ENCODE measurements around the gene SYT1.

DNA sequence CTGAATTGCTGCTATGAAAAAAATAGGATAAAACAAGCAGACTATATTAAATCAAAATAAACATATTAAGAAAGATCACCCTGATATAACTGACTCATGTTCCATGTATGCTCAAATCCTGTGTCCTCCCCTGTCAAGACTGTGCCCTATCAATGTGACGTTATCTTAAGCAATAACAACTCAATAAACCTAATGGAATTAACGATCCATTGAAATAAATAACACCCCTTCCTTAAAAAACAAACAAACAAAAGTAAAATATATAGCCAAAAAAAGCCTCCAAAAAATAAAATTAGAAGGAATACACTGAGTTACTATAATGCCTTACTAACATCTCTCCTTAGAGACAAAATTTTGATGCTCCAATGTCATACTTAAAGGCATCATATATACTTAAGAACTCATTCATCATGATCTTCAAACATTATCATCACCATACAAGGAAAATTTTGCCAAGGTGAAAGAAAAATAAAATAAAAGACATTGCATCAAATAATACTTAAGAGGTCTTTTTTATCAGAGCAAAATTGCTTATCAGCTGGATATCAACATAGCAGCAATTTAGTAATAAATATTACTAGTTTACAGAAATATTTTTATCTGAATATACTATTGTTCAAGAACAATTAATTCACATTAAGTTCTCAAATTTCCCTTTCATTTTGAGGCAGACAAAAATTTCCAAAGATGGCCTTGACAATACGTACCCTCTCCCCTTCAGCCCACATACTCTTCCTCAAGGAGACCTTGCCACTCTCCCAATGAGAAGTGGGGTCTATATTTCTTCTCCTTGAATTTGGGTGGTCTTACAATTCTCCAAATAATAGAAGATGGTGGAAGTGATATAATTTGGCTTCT is 25.6 kb upstream of the BBS10 start:
- PRO-cap, 2 experiments: no peak in any of the 2 experiments

GRCh38 chr12:76487293-76487805 is 72.2 kb downstream of the OSBPL8 start:
- PRO-cap, 2 experiments: no peak in any of the 2 experiments

- PRO-cap, 2 experiments: no peak in any of the 2 experiments
Measured at GRCh38 chr12:76523485-76523847, 36.1 kb downstream of the OSBPL8 start.

GRCh38 chr12:76558486-76559612 is 722 bp downstream of the OSBPL8 start:
- PRO-cap, 2 experiments: peak in 1 of 2 experiments; most common plus-strand start chr12:76558983 (in 1); most common minus-strand start chr12:76558981 (in 1)

- PRO-cap, 2 experiments: no peak in any of the 2 experiments
Measured at GRCh38 chr12:76739040-76739737, 24.7 kb upstream of the ZDHHC17 start.

GRCh38 chr12:76764332-76765376 is 739 bp downstream of the ZDHHC17 start:
- PRO-cap, 2 experiments: peak in 1 of 2 experiments; most common plus-strand start chr12:76764579 (in 1); most common minus-strand start chr12:76764490 (in 1)

DNA sequence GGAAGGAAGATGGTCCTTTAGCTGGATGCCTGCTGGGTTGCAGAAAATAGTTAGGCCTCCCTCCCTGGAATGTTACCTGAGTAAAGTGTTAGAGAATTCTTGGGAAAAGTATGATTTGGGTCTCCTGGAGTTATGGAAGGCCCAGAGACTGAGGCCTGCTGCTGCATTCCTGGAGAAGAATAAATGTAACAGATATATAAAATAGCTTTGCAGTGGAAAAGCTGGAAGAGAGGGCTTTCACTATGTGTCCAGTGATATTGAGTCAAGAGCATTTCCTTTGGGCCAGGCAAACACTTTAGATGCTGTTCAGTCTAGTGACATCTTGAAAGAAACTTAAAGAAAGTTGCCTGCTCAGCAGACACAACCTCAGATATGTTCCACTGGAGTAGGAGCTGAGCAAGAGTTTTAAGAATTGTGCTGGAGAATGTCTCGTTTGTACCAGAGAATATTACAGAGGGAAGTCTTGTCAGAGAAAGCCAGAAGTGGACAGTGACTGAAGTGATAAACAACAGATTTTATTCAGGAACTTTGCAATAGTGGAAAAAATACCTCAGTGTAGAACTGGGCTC is 18.4 kb downstream of the ZDHHC17 start:
- PRO-cap, 2 experiments: no peak in any of the 2 experiments

GRCh38 chr12:76787034-76787334 is 23.1 kb downstream of the ZDHHC17 start:
- PRO-cap, 2 experiments: no peak in any of the 2 experiments

GRCh38 chr12:77122255-77122817 is 57.0 kb upstream of the E2F7 start:
- PRO-cap, 2 experiments: no peak in any of the 2 experiments

- PRO-cap, 2 experiments: peak in 1 of 2 experiments; most common minus-strand start chr12:78088783 (in 1)
Measured at GRCh38 chr12:78088363-78089219, 257.9 kb downstream of the NAV3 start.

GRCh38 chr12:78863421-78864124 is 1.0 kb upstream of the SYT1 start:
- PRO-cap, 2 experiments: no peak in any of the 2 experiments

DNA sequence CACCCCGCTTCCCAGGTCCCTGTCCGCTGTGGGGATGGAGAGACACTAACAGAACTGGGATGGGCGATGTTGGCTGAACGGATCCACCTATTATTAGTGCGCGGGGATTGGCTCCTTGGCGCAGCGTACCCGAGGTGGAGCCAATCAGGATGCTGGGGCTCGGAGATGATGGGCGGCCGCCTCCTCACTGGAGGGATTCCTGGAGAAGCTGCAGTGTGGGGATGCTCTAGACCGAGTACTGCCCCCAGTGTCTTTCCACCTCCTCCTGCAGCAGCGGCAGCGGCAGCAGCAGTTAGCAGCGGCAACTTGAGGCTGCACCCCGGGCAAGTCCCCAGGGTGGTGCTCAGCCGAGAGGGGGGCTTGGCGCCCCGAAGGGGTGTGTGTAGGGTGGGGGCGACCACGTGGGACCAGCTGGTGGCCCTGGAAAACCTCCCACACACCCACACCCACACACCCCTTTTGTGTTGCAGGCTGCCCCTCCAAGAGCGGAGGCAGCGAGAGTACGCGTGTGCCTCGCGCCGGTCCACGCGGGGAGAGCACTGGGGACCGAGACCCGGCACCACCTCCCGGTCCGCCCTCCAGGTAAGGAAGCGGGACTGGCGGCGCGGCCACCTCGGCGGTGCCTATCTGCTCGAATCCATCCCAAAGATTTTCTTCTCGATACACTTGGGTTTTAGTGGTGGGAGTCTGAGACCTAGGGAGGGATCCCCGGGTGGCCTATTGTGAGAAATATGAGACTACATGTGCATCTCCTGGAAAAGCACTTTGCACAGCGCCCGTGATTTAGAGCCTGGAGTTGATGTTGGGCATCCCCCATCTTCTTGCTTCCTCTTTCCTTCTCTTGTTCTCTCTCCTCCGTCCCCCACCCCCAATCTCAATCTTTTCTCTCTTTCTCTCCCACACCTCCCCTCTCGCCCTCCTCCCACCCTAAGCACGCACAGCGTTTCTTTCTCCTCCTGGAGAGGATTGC is at the start of gene SYT1:
TSS of gene SYT1 (plus strand) at position 247 of the 970 bp plus-strand sequence.
- PRO-cap, 2 experiments: peak in 1 of 2 experiments; most common plus-strand start position 291 of the sequence (in 1); most common minus-strand start position 56 of the sequence (in 1)

DNA sequence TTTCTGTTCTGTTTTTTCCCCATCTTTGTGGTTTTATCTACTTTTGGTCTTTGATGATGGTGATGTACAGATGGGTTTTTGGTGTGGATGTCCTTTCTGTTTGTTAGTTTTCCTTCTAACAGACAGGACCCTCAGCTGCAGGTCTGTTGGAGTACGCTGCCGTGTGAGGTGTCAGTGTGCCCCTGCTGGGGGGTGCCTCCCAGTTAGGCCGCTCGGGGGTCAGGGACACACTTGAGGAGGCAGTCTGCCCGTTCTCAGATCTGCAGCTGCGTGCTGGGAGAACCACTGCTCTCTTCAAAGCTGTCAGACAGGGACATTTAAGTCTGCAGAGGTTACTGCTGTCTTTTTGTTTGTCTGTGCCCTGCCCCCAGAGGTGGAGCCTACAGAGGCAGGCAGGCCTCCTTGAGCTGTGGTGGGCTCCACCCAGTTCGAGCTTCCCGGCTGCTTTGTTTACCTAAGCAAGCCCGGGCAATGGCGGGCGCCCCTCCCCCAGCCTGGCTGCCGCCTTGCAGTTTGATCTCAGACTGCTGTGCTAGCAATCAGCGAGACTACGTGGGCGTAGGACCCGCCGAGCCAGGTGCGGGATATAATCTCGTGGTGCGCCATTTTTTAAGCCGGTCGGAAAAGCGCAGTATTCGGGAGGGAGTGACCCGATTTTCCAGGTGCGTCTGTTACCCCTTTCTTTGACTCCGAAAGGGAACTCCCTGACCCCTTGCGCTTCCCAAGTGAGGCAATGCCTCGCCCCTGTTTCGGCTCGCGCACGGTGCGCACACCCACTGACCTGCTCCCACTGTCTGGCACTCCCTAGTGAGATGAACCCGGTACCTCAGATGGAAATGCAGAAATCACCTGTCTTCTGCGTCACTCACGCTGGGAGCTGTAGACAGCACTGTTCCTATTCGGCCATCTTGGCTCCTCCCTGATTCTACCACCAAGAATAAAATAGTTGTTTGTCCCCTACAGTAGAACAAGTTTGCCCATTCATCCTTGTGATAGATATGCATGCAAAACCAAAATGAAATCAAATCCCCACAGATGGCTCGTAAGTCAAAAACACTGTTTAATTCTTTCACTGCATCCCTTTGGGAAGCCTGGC is 180.5 kb downstream of the SYT1 start:
- PRO-cap, 2 experiments: no peak in any of the 2 experiments

DNA sequence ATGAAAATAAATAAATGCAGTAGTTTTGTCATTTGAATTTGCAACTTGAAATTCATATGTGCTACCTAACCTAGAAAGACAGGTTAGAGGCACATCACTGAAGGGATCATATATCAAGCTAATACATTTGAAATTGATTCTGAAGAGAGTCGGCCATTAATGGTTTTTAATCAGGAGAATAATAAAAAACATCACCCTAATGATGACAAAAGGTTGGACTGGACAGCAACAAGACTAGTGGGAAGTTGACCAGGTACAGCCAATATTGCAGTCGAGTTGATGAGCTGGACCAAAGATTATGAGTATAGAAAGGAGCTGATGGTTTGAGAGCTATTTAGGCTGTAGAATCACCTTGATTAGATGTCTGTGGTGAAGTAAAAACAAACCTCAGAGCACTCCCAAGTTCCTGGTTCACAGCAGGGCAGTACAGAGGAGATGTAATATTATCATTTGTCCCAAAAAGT is 286.8 kb downstream of the SYT1 start:
- PRO-cap, 2 experiments: no peak in any of the 2 experiments

DNA sequence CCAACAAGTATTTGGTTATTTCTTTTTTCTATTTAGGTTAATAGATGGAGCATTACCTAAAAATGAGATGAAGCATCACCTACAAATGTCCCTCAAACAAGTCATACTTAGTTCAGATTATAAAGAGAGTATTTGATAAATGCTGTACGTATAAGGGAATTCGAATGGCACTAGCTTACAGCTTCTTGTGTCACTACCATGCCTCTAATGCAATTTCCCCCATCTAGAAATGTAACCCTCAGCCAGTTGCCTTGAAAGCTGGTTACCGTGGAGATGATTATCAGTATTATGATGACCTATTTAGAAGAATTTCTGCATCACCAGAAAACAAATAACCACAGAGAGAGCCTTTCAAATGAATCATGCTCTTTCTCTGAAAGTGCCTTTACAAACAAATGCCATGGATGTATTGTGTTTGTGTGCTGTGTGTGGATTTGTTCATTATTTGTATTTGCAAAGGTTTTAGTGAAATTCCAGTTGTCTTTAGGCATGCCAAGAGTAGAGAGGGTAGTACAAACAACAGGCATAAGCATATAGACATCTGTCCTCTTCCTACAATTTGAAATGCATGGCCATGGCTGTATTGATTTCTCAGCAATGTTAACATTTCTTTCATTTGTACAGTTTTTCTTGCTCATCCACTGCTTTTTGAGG is 266.7 kb downstream of the PAWR start:
- PRO-cap, 2 experiments: no peak in any of the 2 experiments

DNA sequence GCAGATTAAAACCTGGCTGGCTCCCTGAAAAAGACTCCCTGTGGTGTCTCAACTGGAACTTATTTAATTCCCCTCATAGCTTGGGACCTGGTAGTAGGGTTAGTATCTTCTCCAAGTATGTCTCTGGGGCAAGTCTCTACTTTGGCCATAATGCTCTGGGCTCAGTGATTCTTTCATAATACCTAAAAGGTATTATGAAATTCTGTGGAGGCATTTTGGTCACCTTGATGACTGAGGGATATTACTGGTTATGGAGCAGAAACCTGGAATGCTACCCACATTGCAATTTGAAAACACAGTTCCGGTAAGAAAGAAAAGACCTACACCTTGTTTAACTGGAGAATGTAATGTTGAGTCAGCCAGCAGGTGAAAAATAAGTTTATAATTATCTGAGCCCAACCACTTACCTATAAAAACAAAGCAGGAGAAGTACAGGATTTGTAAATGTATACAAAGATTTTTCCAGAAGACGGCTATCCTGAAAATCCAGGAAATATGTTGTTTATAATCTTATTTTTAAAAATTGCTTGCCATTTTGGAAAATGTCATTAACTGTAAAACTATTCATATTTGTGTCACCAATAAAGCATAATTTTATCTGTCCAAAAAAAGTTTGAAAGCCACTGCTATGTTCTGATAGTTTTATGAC is 55.5 kb downstream of the PAWR start:
- PRO-cap, 2 experiments: no peak in any of the 2 experiments

- PRO-cap, 2 experiments: peak in 1 of 2 experiments; most common plus-strand start chr12:79934616 (in 1); most common minus-strand start chr12:79934497 (in 1)
Measured at GRCh38 chr12:79934261-79934690, 621 bp downstream of the PPP1R12A start.

GRCh38 chr12:80056152-80056770 is 43.1 kb upstream of the OTOGL start:
- PRO-cap, 2 experiments: peak in 1 of 2 experiments; most common minus-strand start chr12:80056384 (in 1)

DNA sequence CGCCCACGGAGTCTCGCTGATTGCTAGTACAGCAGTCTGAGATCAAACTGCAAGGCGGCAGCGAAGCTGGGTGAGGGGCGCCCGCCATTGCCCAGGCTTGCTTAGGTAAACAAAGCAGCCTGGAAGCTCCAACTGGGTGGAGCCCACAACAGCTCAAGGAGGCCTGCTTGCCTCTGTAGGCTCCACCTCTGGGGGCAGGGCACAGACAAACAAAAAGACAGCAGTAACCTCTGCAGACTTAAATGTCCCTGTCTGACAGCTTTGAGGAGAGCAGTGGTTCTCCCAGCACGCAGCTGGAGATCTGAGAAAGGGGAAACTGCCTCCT is 33.8 kb downstream of the PTPRQ start:
- PRO-cap, 2 experiments: no peak in any of the 2 experiments

- PRO-cap, 2 experiments: no peak in any of the 2 experiments
Measured at GRCh38 chr12:80714018-80714574, 2.6 kb upstream of the MYF5 start.